Mesenchymal stem cell of Wharton's jelly (primary cell): ENCODE data around the genes CMTM4 and HSF4.

DNA sequence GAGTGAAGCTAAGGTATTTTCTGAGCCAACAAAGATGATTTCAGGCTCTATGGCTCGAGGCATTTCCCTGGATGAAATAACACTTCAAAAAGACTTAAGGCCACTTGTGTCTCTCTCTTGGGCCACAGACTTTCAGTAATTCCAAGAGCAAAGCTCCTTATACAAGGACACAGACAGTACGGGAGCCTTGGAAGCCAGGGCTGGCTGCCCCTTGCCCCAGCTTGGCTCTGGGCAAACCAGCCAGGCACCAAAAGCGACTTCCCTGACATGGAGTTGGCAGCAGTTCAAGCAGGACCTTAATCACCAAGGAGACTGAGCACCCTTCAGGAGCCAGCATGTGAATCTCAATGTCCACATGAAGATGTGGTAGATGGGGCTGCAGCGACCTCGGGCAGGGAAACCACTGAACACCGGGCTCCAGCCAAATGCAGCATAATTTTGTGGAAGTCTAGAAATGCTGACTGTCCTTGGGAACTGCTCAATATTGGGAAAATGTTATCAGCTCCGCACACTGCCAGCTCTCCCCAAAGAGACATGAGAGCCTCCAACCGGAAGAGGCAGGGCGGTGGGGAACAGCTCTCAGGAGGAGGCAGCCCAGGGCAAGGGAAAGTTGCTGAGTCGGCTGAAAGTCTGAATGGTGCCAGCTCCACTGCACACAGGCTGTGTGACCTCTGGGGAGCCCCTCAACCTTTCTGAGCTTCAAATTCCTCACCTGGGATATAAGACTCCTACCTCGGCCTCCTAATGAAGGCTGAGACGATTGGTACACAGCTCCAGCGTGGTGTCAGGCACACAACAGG, 38.9 kb downstream of the TK2 start:
- CAGE, long polyA plus RNA: no peak

DNA sequence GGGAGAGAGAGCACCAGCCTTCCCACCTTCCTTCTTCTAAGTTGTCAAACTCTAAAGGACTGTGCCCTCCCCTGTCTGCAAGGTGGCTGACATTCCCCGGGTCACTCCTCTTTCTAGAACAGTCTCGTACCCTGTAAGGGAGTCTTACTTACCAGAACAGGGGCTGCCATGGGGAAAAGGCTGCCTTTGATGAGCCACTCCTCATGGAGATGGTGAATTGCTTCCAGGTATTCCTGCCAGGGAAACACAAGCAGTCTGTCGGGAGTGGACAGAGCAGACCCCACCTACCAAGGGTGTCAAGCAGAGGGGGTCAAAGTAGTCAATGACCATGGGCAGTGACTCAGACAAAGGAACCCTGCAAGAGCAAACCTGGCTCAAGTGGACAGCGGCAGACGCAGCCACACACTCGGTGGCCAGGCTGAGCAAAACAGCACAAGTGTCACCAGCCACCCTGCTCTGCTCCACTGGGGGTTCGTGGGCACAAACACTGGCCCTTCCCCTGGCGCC, 36.3 kb downstream of the TK2 start:
- CAGE, long polyA plus RNA: no peak

DNA sequence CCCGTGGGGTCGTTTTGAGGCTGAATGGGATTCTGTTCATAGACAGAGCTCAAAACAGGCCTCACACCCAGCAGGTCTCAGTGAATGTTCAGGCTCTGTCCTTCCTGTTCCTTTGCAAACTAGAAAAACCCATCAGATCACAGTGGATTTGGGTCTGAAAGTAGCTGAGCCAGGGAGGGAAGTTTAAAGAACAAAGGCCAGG, 32.6 kb downstream of the TK2 start:
- CAGE, long polyA plus RNA: no peak

DNA sequence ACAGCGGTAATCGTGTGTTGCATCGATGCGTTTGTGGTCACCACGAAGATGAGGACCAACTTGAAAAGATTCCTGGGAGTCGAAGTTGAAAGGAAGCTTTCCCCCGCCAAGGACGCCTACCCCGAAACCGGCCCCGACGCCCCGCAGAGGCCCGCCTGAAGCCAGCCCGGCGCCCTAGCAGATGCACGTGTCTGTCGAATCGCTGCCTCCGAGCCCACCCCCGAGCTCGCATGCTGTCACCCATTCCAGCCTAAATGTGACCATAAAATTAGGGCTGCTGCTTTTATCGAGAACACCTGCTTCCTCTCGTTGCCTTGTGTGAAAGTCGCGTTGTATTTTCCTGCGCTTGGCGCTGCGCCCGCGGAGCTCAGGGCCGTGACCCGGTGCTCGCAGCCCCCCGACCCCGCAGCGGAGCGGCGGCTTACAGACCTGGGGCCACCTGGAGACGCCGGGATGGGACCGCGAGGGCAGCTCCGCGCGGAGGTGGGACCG, 374 bp upstream of the CMTM2 start:
- CAGE, long polyA plus RNA: no peak

DNA sequence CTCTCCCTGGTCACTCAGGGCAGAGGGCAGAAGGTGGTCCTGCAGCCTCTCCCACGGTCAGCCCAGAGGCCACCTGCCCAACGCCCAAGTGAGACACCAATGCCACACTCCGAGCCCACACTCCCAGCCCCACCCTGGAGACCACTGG, 1.2 kb downstream of the CMTM3 start:
- CAGE, long polyA plus RNA: no peak

- CAGE, long polyA plus RNA: no peak
These were observed 9.8 kb downstream of the CMTM3 start for GRCh38 chr16:66613902-66615065.

GRCh38 chr16:66696186-66697129, at the start of gene CMTM4:
Gene CMTM4, minus strand, starts transcription at chr16:66696743.
- CAGE, long polyA plus RNA: no peak

- CAGE, long polyA plus RNA: no peak
These were observed 1.5 kb downstream of the NAE1 start for GRCh38 chr16:66829052-66829830.

- CAGE, long polyA plus RNA: no peak
These were observed 8.6 kb upstream of the PDP2 start for GRCh38 chr16:66871644-66872206.

- CAGE, long polyA plus RNA: no peak
These were observed 7.7 kb downstream of the CDH16 start for GRCh38 chr16:66911042-66911347.

DNA sequence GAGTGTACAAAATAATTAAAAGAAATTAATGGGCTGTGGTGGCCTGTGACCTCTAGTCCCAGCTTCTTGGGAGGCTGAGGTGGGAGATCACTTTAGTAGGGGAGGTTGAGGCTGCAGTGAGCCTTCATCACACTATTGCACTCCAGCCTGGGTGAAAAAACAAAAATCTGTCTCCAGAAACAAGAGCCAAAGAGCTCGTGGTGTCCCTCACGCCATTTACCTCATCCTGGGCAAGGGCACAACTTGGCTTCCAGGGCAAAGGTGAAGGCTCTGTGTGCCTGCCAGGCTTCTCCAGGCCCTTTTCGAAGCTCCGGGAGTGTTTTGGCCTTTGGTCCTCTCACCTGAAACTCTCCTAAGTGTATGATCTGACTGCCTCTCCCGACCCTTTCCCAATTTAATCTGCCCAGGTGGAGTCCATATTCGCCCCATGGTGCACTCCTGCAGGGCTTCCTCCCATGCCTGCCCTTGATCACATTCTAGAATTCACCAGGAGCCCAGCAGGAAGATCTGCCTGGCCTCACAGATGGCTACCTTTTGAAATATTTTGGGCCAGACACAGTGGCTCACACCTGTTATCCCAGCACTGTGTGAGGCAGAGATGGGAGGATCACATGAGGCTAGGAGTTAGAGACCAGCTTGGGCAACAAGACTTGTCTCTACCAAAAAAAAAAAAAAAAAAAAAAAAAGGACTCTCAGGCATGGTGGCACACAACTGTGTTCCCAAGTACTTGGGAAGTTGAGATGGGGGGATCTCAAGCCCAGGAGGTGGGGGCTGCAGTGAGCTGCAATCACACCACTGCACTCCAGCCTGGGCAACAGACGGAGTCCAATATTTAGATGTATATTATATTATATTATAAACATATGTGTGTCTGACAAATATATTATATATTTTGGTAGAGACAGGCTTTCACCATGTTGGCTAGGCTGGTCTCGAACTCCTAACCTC, 11.4 kb upstream of the CES3 start:
- CAGE, long polyA plus RNA: no peak

GRCh38 chr16:67036367-67036918, 7.5 kb downstream of the CBFB start:
- CAGE, long polyA plus RNA: no peak

DNA sequence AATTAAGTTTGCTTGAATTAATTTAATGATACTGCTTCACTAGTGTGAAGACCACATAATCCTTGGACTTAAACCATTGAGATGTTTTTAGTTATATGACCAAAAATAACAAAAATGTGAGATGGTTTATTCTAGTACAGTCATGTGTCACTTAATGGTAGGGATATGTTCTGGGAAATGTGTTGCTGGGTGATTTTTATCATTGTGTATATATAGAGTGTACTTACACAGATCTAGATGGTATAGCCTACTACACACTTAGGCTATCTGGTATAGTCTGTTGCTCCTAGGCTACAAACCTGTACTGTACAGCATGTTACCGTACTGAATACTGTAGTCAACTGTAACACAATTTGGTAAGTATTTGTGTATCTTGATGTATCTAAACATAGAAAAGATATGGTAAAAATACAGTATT, 10.0 kb downstream of the CBFB start:
- CAGE, long polyA plus RNA: no peak

GRCh38 chr16:67113939-67114303, 4.2 kb downstream of the PHAF1 start:
- CAGE, long polyA plus RNA: no peak

DNA sequence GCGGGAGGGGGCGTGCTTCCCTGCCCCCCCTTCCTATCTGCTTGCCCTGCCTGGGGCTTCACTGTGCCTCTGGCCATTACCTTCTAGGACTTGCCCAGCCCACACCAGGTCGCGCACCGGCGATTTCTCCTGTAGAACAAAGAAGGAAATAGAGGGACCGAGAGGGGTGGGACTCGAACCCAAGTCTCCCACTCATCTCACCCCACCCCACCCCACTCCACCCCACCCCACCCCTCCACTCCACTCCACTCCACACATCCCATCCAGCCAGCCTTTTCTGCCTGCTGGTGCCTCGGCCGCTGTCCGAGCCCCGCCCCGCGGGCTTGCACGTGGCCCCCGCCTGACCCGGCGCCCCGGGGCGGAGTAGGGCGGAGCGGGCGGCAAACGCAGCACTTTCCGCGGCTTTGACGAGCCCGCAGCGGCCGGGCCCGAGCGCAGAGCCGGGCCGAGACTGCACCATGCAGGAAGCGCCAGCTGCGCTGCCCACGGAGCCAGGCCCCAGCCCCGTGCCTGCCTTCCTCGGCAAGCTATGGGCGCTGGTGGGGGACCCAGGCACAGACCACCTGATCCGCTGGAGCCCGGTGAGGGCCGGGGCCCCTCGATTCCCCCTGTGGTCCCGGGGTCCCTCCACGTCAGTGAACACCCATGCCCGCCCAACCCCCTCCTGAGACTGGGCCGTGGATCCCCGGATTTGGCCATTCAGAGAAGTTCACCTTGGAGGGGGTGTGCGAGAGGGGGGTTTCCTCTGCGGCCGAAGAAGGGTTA, at the start of gene HSF4:
Gene HSF4, plus strand, starts transcription at position 392 of the 765 bp plus-strand sequence.
- CAGE, long polyA plus RNA: no peak

DNA sequence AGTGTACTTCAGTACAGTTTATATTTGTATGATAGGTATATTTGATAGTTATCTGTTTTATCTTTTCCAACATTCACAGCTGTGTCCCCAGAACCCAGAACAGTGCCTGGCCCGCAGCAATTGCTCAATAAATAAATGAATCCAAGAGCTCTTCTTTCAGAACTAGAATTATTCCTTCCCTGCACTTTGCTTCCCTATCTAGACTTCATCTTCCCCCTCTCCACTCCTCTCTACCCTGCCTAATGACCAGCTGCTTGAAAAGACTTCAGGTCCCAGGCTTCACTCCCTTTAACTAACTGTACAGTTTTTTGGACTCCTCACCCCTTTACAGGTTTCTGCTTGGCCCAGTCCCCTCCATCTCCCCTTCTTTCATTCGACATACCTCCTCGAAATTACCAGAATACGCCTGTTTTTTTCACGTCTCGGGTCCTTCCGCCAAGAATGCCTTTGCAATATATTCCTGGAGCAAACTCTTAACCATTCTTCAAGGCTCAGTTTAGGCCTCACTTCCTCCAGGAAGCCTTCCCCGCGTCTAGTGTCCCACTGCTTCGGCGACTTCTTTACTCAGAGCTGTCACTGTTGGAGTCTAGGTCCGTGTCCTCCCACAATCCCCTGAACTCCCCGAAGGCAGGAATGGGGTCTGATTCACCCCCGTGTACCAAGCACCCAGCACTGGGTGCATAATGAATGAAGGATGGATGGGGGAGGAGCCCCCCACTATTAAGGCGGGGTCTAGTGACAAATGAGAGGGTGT, 706 bp downstream of the MATCAP1 start:
- CAGE, long polyA plus RNA: no peak

DNA sequence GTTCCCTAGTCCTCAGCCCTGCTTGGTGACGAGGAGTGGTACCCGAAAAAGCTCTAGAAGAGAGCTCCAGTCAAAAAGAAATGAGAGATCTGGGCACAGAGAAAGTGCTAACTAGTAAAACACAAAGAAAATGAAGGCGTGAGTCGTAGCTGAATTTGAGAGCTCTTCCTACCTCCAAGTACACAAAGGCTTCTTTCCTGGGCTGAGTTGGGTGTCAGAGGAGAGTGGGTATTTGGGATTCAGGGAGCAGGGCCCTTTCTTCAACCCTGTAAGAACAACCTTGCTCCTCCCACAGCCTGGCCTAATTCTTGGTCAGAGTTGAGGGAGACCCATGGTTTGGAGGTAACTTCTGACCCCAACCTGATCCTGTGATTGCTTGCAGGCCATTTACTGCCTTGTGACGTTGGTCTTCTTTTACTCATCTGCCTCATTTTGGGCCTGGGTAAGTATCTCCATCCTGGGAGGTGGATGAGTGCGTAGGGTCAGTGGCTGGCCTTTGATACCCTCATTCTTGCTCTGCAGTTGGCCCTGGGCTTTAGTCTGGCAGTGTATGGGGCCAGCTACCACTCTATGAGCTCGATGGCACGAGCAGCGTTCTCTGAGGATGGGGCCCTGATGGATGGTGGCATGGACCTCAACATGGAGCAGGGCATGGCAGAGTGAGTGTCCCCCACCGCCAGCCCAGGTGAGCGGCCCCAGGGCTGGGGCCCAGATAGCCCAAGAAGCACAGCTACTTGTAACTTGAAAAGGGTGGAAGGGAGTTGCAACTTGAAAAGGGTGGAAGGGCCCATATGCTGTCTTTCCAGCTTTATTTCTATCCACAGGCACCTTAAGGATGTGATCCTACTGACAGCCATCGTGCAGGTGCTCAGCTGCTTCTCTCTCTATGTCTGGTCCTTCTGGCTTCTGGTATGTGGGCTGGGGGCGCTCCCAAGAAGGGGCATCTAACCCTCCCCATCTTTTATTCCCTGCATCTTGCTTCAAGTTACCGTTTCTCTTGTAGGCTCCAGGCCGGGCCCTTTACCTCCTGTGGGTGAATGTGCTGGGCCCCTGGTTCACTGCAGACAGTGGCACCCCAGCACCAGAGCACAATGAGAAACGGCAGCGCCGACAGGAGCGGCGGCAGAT, 1.4 kb downstream of the TMEM208 start:
- CAGE, long polyA plus RNA: no peak

DNA sequence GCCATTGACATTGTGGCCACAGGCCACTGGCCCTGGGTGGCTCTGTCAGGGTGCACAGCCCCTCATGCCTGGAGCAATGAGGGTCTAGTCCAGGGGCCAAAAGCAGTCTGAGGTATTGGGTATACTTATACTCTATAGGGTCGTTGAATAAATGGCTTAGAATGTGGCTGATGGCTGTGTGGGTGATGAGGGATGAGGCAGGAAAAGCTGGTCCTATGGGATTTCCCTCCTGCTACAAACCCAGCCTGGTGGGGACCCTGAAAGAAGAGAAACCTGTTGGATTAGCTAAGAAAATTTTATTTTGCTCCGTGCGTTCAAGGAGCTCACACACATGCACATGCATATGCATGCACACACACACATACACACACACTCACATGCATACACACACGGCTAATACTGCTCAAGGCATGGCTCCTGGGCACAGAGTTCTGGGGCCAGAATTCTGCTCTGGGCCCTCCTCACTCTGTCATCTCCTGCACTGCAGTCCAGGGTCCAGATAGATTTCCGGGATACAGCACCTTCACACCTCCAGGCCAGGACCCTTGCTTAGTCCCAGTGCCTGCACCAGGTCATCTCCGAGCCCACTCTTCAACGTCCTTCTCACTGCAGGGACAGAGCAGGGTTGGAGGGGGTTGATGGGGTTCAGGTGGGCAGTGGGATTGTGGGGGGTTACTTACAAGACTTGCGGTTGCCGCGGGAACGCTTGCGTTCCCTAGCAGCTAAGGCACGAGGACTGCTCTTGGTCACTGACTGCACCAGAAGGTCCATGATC, 2.4 kb downstream of the TMEM208 start:
- CAGE, long polyA plus RNA: no peak

DNA sequence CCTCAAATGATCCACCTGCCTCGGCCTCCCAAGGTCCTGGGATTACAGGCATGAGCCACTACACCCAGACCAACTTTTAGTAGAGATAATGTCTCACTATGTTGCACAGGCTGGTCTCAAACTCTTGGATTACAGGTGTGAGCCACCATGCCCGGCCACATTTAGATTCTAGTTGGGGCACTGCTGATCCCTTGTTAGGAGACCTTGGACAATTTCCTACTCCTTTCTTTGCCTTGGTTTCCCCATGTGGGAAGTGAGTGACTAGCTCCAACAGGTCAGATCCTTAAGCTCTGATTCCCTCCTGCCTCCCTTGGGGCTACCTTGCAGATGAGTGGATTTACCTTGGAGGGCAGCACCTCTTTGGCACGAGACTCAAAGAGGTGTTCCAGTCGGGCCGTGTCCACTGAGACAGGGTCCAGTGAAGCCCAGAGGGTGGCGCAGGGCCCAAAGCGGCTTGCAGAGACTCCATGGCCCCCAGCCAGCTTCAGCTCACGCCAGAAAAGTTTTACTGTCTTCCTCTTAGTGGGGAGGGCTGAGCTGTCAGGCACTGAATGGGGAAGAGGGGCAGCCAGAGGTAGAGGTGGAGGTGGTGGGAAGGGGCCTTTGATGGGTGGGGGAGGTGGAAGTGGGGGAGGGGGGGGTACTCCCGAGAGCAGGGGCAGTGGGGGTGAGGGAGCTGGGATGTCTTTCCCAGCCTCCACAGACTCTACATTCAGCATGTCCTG, 6.5 kb downstream of the TMEM208 start:
- CAGE, long polyA plus RNA: no peak

DNA sequence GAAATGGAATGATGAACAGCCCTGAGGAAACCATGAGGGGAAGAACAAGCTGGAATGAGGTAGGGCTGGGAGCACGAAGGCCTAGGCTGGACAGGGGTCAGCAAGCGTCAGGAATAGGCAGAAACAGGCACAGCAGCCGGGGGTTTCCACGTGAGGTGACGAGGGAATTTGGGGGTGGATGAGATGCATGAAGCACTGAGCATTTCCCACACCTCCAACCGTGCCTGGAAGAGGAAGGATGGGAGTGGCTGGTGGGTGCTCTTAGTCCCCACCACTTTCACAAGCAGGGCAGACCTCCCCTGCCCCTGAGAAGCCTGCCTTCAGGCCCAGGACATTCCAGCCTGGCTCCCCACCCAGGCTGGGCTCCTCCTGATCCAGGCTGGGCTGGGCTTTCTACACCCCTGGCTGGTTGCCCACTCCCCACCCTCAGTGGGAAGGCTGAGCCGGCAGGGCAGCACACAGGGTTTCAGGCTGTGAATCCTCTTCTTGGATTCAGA, 21.9 kb downstream of the PLEKHG4 start:
- CAGE, long polyA plus RNA: no peak